Amniotic epithelial cell (primary cell): ENCODE data around the genes DZIP1L, MRAS and COPB2.

DNA sequence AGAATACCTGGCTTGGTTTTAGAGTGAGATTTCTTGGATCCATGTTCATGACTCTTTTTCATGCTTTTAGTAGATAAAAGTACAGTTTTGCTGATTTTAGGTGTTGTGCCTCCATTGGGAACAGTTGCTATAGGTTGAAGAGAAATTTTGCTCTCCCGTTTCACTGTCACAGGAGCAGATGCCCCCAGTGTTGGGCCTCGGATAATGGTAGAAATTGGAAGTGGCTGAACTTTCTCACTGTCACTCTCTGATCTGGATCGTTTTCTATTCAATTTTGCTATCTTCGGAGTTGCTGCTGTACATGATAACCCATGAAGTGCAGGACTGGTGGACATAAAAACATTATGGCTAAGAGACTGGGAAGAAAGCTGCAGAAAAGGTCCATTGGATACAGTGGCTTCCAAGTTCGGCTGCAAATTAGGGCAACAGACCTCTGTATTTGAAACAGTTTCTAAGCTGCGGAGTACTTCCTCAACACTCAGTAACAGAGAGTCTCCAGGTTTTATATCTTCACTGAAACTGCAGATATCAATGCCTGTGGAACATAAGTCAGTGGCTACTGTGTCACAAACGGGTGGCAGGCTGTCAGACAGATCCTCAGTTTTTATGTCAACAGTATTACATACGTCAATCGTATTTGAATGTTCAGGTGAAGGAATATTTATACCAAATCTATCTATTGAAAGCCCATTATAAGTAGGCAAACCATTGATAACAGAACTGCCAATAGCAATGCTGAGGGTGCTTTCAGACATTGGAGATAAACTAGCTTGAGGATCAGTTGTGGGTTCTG lies 44.3 kb downstream of the MSL2 start:
- RRBS = no CpG with 5 or more reads among the region's 9 CpGs

DNA sequence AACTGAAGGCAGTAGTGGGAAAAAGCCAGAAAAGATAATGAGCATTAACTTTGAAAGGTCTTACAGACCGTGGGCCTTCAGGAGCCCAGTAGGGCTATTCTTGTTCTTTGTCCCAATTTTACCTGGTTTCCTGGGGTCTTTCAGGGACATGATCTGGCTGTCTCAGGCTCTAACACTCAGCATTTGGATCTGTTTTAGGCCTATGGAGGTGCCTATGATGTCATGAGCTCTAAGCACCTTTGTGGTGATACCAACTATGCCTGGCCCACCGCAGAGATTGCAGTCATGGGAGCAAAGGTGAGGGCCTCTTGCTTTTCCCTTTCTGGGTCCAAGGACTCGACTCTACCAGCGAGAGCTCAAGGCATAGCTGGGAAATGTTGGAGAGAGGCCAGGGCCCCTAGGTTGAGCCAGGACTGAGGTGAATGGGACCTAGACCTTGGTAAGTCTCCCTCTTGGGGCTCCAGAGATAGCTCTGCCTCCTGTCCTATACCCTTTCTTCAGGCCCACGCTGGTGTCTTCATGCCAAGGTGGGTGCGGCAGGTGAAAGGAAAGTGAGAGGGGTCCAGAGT lies 77.4 kb downstream of the PCCB start:
- RRBS = no CpG with 5 or more reads among the region's 6 CpGs

GRCh38 chr3:136675201-136675913 lies 76.8 kb downstream of the STAG1 start:
- RRBS = no CpG with 5 or more reads among the region's 2 CpGs

DNA sequence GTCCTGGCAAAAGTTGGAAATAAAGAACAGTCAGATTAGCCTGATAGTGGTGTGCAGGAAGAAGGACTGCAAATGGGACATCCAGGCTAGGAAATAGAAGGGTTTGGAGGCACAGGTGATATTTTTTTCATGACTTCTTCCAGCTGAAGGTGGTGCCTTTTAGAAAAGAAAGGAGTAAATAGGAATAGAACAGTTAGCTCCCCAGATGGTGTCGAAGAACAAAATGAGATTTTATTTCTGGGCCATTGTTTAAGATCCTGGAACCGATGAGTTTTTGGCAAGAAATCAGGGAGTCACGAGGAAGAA lies 9.9 kb upstream of the NCK1 start:
- RRBS = no CpG with 5 or more reads among the region's 3 CpGs

- RRBS = no CpG with 5 or more reads among the region's 21 CpGs
Measured at GRCh38 chr3:136969425-136969907, 11.7 kb downstream of the IL20RB start.

DNA sequence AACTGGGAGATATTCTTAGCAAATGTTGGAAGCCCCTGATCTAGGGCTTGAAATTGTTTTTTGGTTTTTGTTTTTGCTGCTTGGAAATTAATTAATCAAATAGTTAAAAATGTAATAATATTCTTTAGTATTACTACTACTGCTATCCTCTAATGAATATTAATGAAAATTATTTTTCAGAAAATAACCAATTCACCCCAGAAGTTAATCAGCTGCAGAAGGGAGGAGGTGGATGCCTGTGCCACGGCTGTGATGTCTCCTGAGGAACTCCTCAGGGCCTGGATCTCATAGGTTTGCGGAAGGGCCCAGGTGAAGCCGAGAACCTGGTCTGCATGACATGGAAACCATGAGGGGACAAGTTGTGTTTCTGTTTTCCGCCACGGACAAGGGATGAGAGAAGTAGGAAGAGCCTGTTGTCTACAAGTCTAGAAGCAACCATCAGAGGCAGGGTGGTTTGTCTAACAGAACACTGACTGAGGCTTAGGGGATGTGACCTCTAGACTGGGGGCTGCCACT lies 52.2 kb downstream of the IL20RB start:
- RRBS = no CpG with 5 or more reads among the region's 5 CpGs

GRCh38 chr3:138114352-138114903 lies 980 bp downstream of the DZIP1L start:
- RRBS = no CpG with 5 or more reads among the region's 9 CpGs

DNA sequence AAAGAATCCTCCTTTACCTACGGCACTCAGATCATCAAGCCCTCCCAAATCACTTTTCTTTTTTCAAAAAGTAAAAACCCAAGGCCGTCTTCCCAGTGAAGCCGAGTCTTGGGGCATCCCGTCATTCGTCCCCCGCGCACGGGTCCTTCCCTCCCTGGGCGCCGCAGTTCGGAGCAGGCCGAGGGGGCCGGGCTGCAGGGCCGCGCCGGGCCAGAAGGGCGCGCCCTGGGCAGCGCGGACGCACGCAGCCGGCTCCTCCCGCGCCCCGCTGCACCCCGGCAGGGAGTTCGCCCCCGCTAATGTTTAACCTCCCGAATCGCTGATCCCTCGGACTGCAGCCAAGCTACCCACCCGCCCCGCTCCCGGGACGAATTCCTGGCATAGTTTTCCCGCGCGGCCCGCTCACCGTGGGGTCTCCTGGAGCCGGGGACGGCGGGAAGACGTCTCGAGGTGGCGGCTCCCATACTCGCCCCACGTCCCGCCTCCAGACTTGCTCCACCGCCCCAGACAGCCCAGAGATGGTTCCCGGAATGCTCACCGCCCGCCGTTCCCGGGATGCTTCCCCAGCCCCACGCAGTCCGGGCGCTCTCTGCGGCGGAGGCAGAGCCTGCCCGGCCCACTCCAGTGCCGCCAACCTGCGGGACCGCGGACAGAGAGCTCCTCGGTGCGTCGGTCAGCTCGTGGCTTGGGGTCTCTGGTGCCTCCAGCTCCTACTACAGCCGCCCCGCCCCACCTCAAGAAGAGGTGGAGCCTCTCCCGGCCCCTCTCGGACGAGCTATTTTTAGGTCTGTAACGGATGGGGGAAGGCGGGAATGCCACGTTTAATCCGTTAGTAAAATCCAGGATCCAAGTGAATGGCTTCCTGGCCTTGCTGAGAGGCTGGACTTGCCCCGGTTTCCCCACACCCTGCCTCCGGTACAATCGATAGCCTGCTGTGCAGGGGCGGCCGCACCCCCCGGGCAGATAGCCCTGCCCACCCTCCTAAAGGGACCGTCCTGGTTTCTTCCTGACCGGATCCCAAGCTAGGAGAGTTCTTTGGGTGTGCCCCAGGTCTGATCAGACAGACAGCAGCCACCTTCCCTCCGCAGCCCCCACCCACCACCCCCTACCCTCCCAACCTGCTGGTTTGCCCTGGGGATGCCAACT lies at the start of gene DZIP1L:
DZIP1L (minus strand) TSS at position 687 of the 1,146 bp plus-strand sequence.
- RRBS = 2% methylated on average over 28 of the region's 88 CpGs

DNA sequence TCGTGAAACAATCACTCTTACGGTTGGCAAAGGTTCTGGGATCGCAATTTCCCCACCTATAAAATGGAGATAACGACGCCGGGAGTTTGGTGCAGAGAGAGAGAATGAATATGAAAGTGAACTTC lies 246 bp upstream of the ARMC8 start:
- RRBS = no CpG with 5 or more reads among the region's 6 CpGs

DNA sequence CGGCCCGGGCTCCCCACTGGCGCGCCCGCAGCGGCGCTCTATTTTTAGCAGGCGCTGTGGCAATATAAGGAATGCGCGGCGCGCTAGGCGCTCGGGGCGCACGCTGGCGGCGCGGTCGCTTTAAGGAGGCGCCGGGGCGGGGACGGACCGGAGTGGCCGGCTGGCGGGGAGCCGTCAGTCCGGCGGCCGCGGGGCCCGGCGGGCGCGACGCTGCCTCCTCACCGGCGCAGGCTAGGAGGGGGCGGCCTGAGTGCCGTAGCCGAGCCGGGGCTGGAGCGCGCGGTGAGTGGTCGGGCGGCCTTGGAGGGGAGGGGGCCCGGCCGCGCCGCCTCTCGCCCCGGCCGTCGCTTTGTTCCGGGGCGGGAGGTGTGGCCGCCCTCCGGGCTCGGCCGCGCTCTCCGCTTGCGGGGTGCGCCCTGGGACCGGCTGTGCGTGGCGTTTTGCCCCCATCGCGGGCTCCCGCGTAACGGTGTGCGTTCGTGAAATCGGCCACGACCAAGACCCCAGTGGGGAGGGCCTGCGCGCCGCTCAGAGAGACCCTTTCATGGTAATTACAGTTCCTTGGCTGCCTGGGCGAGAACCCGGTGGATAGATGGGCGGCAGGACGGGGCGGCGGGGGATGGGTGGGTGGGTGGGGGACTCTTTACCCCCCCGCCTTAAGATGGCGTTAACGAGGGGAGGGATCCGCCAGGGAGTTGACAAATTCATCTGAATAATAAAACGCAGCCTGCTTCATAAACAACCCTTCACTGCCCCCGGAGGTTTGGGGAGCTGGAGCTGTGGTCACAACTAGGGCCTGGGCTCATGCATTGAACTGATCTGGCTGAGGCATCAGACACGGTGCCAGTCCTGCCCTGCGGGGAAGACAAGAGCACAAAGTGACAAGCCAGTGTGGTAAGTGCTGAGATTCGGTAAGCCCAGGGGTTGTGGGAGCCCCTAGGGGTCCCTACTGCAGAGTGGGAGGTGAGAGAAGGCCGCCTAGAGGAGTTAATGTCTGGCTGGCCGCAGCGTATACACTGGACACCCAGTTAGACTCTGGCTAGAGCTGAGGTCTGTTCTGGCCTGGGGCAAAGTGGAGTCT lies at the start of gene MRAS:
MRAS (plus strand) TSS at position 94 of the 1,081 bp plus-strand sequence.
- RRBS = 3% methylated on average over 20 of the region's 99 CpGs

GRCh38 chr3:138389955-138390812 lies 41.8 kb downstream of the MRAS start:
- RRBS = no CpG with 5 or more reads among the region's 8 CpGs

- RRBS = no CpG with 5 or more reads among the region's 15 CpGs
Measured at GRCh38 chr3:138549069-138550077, 44.7 kb downstream of the CEP70 start.

DNA sequence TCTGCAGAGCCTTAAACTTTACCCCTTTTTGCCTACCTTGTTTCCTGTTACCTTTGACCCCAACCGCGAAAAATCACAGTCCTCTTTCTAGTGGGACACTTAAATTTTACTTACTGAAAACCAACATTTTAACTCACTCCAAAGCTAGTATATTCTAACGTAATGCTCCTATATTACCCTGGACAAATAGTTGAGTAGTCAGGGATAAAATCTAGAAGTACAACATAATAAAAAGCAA lies 707 bp upstream of the PIK3CB start:
- RRBS = no CpG with 5 or more reads among the region's 3 CpGs

DNA sequence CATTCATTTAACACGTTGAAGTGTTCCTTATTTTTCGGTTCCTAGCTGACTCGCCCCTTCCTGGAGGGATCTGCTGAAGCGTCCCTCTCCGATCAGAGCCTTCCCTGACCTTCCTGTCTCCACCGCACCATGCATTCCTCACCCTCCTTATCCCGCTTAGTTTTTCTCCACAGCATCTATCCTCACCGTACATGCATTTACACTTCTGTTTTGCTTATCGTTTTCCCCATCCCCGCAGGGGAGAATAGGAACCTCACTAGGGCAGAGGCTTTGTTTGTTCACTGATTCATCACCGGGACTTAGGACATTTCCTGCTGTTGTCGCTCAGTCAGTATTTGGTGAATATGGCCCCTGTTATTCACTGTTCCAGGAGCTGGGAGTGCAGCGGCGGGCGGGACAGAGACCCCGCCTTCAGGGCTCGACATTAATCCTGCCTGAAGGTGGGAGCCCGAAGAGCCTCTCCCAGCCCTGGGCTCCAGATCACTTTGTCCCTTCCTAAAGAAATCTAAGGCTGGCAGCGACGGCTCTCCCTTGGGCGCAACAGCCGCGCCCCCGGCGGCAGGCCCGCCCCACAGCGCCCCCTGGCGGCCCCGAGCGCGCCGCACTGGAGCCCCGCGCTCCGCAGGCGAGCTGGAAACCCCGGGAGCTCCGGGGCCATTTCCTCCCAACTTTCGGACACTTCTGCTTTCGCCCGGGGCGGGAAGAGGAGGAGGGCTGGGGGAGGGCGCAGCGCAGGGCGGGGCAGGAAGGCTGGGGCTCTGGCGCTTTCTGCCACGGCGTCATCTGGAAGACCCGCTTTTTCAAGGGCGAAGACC lies 31.7 kb downstream of the FOXL2 start:
- RRBS = 1% methylated on average over 11 of the region's 50 CpGs

DNA sequence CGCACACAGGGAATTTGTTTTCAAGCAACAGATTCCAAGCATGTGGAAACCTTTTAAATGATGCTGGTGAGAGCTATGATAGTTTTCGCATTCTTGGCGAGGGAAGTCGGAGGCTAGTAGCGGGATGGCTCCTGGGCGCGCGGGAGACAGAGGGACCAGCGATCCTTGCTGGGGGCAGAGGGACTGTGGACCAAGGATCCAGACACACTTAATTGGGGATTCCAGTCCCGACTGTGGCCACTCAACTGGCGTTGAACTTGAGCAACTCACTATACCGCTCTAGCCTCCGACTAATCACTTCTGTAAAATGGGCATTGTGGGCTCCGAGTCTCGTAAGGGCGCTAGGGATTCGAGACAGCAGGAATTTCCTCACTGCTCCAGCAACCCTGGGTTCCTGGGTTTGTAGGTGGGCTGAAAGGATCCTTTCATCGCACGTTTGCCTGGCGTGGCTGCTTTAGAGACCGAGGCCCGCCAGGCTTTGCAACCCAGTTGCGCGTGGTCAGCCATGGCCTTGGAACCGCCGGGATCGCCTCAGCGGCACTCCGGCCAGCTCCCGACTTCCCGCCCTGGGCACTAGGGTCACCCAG lies 10.2 kb downstream of the FOXL2 start:
- RRBS = 6% methylated on average over 3 of the region's 31 CpGs

GRCh38 chr3:138941273-138941740 lies 5.6 kb downstream of the FOXL2 start:
- RRBS = no CpG with 5 or more reads among the region's 7 CpGs

DNA sequence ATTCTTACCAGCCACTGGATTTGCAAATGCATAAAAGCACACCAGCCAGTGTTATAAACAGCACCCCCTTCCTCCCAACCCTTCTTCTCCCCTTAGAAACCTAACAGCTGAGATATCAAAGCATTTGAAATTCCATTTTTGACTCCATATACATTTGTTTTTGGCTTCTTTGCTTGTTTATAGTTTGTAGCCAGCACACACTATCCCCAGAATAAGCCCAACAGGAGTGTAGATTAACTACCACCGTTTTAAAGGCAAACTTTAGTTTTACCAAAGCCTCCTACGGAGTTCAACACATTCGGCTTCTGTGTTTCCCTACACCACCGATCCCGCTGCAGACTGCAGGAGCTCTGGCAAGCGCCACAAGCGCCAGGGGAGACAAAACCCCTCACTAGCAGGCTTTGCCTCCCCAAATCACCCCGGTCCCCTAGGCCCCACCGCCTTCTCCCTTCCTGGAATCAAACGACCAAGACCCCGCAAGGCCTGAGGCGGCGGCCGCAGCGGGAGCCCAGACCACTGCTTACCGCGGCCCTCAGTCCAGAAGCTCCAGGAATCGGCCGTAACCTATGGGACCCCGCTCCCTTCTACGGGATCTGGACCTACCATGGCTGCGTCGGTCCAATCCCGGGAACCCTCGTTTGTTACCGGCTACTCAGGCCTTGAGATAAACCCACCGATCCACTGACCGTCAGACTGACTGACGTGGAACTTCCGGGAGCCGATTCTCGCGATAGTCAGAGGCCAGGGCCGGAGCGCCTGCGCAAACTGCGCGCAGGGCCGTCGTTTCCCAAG lies at the start of gene COPB2:
COPB2 (minus strand) TSS at position 703 of the 792 bp plus-strand sequence.
- RRBS = 2% methylated on average over 5 of the region's 40 CpGs

DNA sequence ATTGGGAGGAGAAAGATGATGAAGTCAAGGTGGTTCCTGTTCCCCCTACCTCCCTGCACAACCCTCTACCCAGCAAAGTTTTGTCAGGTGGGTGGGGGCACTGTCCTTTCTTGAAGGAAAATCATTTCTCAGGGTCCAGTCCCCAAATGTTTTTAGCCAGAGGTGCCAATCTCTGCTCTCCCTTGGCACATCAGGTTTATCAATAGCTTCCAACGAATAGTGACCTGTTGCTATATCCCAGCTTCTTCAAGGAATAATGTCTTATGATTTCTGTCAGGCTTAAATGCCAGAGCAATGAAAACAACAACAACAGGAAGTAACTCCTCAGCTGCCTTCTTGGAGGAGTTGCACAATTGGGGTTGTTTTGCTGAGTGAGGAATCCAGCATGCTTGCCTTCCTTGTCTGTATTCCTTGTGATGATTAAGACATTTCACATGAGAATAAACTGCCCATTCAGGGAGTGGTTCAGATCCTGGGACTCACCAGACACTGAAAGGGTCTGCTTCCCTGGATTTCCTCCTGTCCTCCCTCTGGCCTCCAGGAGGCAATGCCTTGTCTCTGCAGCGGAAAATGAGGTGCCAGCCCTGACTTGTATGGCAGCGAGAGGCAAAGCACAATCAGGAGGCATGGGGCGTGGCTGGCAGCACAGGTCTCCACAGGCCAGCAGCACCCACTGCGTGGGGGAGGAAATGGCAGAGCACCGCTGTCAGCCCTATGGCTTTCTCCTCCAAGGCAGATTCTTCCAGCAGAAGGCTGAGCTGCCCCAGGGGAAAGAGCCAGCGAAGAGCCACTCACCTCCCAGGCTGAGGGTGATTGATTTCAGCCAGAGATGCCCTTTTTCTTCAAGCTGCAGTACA lies 41.6 kb downstream of the RBP2 start:
- RRBS = no CpG with 5 or more reads among the region's 7 CpGs

DNA sequence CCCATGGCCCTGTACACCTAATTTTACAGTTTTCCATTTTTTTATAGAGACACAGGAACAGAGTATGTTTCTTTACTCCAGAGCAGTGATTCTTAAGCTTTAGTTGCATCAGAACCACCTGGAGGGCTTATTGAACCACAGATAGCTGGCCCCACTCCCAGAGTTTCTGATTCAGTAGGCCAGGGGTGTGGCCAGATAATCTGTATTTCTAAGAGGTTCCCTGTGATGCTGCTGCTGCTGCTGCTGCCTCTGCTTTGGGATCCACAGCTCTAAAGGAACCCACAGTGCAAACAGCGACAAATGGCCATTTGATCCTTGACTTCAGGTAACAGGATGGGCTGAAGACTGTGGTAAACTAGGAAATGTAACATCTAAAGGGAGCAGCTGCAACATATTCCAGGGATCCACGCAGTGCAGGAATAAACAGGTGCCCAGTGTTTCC lies 5.0 kb downstream of the RBP1 start:
- RRBS = no CpG with 5 or more reads among the region's 2 CpGs